ENCODE results near the genes LRRN3 and ZNF277.

GRCh38 chr7:107917226-107917603 lies 26.2 kb downstream of the DLD start:
- PRO-cap = no peak

GRCh38 chr7:108095251-108095877 lies 34.8 kb downstream of the LAMB4 start:
- PRO-cap = no peak

DNA sequence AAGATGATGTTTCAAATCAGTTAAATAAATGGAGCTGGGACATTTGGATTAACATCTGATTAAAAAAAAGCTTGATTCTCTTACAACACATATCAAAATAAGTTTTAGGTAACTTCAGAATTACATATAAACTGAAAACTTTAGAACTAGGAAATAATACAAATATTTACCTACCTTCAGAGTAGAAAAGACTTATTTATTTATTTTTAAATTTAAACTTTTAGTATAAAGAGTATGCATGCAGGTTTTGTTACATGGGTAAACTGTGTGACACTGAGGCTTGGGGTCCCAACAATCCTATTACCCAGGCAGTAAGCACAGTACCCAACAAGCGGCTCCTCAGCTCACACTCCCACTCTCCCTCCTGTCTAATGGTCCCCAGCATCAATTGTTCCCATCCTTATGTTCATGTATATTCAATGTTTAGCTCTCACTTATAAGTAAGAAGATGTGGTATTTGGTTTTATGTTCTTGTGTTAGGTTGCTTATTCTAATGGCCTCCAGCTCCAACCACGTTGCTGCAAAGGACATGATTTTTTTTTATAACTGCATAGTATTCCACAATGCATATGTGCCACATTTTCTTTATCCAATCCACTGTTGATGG lies 31.8 kb downstream of the PNPLA8 start:
- PRO-cap = no peak

- PRO-cap = no peak
Measured at GRCh38 chr7:108504502-108504782, 21.5 kb downstream of the PNPLA8 start.

DNA sequence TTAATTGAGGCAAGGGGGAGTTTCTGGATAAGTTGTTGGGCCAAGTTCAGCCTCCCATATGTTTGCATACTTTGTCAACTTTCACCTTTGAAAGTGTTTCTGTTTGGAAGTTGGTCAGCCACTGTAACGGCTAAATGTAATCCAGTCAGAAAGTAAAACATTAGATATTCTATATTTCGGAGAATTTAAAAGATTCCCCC lies 567.9 kb upstream of the LRRN3 start:
- PRO-cap = no peak

GRCh38 chr7:111090960-111091718 lies at the start of gene LRRN3:
Gene LRRN3, plus strand, starts transcription at chr7:111091127.
- PRO-cap = unidirectional peak, plus-strand start at chr7:111091130

GRCh38 chr7:111226160-111226560 lies 135.2 kb downstream of the LRRN3 start:
- PRO-cap = no peak

GRCh38 chr7:111393208-111393921 lies 168.9 kb downstream of the IMMP2L start:
- PRO-cap = no peak

- PRO-cap = no peak
Measured at GRCh38 chr7:111695646-111695872, 133.3 kb upstream of the IMMP2L start.

- PRO-cap = no peak
Measured at GRCh38 chr7:112086055-112086801, 120.0 kb downstream of the DOCK4 start.

- PRO-cap = no peak
Measured at GRCh38 chr7:112140687-112141821, 65.1 kb downstream of the DOCK4 start.

- PRO-cap = bidirectional peak, plus-strand start at chr7:112205517, minus-strand start at chr7:112205407; bidirectional peak, plus-strand start at chr7:112206020, minus-strand start at chr7:112205968
Measured at GRCh38 chr7:112205301-112206139, 679 bp downstream of the DOCK4 start.

GRCh38 chr7:112206509-112207527 lies at the start of gene ZNF277:
Gene ZNF277, plus strand, starts transcription at chr7:112206695.
- PRO-cap = bidirectional peak, plus-strand start at chr7:112206757, minus-strand start at chr7:112206389; unidirectional peak, minus-strand start at chr7:112207082

DNA sequence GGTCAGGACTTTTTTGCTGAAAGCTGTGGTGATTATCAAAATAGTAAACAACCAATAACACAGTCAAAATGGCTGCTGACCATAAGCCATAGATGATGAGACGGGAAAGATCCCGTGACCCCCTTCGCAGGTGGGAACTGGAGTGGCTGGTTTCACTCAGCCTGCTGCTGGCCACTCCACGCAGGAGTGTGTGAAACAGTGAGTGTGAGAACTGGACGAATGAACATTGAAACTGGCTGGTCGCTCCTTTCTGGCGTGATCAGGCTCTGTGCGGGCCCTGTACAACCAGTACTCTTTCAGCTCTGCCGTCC lies 28.0 kb downstream of the LSMEM1 start:
- PRO-cap = no peak

DNA sequence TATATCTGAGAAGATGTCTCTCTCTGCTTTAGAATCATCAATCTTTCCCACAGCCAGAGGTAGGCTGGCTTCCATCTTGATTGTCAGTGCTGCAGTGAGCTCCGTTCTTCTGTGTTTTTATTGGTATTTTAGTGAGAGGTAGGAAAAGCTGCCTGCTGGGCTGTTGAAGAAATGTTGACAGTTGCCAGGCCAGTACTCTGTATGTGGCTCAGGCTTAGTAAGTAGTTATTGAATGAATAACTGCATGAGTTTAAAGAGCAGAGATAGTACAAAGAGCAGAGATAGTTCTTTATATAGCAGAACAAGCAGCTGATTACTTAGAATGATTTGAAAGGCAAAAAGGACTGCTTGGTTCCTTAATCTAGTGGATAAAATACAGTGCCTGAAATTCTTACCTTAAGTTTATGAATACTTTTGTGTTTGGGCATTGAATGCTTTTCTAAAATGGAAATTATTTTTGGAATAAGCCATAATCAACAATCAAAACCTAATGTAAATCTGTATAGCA lies 46.1 kb upstream of the BMT2 start:
- PRO-cap = no peak

- PRO-cap = no peak
Measured at GRCh38 chr7:113593489-113594376, 325.1 kb downstream of the PPP1R3A start.

GRCh38 chr7:114961232-114961929 lies 39.5 kb downstream of the MDFIC start:
- PRO-cap = no peak

GRCh38 chr7:114964881-114965546 lies 43.1 kb downstream of the MDFIC start:
- PRO-cap = no peak

DNA sequence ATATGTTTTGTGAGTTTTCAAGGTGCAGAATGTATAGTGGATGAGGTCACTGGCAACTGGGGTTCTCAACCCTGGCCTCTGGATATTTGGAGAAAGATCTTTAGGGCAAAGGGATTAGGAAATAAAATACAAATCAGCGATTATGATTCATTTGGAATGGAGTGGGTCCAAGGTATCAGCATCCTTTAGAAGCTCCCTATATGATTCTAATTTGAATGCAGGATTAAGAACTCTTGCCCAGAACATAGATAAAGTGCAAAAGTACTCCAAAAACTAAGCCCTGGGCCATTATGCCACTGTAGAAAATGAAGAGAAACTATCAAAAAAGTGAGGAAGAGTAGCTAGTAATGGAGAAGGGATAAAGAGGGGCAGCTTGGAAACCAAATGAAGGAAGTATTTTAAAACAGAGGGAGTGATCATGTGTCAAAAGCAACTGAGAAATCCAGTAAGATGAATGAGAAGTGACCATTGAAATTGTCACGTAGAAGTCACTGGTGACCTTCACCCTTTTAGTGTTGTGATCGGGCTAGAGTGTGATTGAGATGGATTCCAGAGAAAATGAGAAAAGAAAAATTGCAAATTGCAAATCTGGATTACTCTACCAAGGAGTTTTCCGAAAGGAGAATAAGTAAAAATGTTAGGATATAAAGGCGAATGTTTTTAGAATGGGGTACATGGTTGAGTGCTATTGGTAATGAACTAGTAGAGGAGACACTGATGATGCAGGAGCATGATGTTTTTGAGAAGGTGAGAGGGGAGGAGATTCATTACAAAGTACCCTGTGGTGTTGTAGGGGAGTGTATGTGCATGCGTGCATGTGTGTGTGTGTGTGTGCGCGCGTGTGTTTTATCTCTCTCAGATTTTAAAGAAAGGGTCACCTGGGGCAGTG lies 74.9 kb downstream of the MDFIC start:
- PRO-cap = no peak

DNA sequence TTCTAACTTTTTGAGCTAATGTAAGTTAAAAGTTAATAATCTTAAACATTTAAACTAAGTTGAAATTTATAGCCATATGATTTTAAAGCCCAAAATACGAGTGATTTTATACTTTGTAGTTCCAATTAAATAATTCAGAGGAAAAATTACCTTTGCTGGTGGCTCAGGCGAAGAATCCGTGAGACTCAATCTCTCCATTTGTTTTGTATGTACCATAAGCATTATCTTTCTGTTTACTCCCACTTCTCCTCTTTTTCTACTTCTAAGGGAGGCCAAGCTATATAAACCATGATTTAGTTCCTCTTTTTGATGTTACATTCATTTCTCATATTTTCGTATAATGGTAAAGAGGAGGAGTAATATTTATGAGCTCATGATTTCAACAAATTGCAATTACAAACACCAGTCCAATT lies 50.7 kb upstream of the TES start:
- PRO-cap = no peak

All from penis (tissue), 1 donor.